Measurements from ENCODE around the gene EIF3B.

DNA sequence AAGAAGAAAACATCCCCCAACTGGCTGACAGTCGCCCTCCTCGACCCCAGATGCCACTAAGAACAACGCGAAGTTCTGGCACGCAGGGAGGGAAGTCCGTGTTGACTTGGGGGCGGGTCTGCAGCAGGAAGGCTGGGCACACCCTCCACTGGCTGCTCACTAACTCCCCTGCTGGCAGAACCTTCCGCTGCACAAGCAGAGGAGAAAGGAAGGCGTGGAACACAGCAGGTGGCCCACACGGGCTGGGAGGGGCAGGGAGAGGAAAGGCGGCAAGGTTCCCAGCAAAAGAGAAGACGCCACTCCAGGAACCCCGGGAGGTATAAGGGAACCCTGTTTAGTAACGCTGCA, 205.2 kb downstream of the ELFN1 start:
- PRO-cap, result no peak

DNA sequence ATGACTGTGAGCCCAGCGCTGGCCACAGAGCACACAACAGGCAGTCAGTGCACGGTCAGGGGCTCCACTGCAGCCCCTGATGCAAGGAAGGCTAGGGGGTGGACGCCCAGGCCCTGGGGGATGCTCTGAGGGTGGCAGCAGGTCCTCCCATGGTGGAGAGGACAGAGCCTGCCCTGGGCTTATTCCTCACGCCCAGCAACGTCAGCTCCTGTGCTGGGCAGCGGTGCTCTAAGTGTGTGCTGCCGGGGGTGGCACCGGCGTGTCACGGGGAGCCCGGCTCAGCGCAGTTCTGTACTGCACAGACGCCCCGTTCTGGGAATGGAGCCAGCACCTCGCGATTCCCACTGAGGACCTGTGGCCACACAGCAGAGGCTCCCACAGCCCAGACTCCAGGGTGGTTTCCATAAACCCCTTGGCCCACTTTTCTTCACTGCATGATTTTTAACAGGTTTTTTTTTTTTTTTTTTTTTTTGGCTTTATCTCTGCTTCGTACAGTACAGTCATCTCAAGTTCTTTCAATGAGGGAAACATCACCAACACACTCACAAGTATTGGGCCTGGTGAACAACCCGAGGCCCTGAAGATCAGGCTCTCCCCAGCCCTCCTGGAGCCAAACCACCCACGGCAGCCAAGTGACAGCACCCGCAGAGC, 223.0 kb downstream of the MAD1L1 start:
- PRO-cap, result bidirectional peak, plus-strand start at position 235 of the sequence, minus-strand start at position 181 of the sequence

DNA sequence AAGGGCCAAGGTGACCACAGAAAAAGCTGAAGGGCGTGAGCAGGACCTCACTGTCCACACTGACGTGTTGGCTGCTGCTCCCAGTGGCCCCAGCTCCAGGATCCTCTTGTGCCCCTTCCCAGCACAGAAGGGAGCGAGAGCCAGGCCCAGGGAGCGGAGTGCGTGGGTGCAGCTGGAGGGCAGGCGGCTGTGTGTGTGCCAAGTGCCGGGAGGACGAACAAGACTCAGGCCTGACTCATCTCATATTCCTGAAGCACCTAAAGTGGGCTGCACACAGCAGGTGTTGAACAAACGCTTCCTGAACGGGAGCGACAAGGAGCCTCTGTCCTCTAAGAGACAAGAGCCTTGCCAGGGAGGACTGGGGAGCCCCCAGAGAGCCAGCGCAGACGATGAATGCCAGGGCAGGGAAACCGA, 116.7 kb downstream of the MAD1L1 start:
- PRO-cap, result no peak

GRCh38 chr7:2225399-2225969, 7.3 kb downstream of the MAD1L1 start:
- PRO-cap, result no peak

- PRO-cap, result no peak
Measured at GRCh38 chr7:2234755-2235474, 2.2 kb upstream of the MAD1L1 start.

GRCh38 chr7:2307632-2308362, 6.4 kb downstream of the SNX8 start:
- PRO-cap, result no peak

DNA sequence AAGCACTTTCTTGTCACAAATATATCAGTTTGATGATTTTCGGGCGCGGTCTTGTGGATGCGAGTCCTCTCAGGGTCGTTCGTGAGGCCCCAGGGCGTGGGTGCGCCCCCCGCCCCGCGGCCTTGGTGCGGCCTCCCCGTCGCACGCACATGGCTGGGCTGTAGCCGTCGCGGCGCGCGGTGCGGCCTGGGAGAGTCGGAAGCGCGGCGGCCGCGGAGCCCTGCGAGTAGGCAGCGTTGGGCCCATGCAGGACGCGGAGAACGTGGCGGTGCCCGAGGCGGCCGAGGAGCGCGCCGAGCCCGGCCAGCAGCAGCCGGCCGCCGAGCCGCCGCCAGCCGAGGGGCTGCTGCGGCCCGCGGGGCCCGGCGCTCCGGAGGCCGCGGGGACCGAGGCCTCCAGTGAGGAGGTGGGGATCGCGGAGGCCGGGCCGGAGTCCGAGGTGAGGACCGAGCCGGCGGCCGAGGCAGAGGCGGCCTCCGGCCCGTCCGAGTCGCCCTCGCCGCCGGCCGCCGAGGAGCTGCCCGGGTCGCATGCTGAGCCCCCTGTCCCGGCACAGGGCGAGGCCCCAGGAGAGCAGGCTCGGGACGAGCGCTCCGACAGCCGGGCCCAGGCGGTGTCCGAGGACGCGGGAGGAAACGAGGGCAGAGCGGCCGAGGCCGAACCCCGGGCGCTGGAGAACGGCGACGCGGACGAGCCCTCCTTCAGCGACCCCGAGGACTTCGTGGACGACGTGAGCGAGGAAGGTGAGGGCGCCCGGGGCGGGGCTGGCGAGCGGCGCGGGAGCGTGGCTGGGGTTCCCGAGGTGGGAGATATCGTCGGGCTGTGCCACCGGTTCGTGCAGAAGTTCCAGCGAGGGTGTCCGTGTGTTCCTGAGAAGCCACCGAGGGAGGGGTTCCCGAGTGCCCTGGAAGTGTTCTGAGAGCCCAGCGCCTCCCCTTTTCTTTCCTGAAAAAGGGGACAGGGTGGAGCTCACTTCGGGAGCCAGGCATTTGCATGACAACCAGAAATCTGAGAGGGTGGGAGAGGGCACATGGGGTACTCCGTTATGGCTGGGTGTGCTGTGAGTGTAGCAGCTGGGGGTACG, at the start of gene EIF3B:
Gene EIF3B (plus strand): TSS at position 150 of the 1,084 bp plus-strand sequence.
- PRO-cap, result bidirectional peak, plus-strand start at position 192 of the sequence, minus-strand start outside the sequence

- PRO-cap, result no peak
Measured at GRCh38 chr7:2519186-2519419, 471 bp upstream of the LFNG start.

DNA sequence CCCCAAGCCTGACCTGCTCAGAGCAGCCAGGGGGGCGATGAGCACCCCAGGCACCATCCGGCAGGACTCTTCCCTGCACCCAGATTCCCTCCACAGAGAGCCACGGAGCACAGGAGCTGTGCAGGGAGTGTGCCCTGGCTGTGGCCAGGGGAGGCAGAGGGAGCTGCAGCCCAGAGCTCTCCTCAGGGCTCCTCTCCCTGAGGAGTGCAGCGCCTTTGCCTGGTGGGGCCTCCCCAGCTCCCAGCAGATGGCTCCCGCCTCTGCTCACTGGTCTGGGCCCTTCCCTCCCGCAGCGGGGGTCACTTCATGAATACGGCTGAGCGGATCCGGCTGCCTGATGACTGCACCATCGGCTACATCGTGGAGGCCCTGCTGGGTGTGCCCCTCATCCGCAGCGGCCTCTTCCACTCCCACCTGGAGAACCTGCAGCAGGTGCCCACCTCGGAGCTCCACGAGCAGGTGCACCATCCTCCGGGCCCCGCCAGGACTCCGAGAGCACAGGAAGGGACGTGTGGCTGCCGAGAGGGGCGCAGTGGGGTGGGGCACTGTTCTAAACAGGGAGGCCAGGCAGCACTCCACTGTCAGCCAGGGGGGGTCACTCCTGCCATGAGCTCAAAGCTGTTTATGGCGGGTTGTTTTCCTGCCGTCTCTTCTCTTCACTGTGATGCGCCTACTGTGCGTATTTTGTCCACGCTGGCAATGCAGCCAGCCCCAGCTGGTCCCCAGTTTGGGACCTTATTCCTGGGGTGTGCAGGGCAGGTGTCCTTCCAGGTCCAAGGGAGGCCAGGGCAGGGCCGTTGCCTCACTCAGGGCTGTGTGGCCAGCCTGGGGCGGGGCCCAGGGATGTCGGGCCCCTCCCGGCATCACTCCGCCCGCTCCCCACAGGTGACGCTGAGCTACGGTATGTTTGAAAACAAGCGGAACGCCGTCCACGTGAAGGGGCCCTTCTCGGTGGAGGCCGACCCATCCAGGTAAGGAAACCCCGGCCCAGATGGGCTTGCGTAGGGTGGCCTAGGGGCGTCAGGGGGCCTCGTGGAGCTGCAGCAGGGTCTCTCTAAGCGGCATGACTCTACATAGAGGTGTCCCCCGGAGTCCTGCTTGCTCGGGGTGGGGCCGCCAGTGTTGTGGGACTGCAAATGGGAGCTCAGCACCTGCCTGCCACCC, 6.8 kb downstream of the LFNG start:
- PRO-cap, result no peak

DNA sequence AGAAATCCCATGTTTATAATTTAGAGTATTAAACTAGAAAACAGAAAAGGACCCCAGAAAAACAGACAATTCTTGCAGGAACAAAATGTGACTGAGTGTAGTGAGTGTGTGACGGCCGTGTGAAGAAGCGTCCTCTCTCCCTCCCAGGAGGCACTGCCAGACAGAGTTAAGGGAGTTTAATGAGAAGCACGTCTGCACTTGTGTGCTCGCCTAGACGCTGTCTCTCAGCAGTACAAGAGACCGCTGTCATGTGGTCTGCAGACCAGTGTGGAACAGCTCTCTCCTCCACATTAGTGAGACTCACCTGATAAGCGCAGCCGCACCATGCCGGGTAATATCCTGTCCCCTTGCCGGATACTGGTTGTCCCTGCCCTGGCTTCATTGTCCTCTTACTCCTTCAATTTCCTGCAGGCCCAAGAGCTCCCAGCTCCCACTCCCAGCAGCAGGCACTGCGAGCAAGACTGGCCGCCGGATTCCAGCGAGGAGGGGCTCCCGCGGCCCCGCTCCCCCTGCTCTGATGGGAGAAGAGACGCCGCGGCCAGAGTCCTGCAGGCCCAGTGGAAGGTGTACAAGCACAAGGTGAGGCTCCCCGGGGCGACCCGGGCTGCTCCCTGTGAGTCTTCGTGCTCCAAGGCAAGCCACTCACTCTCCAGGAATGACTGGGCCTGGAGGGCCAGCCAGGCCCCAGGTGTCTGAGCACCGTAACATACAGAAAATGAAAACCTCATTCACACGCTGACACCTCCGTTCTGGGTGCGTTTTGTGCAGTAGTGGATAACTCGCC, 33.5 kb upstream of the TTYH3 start:
- PRO-cap, result no peak

DNA sequence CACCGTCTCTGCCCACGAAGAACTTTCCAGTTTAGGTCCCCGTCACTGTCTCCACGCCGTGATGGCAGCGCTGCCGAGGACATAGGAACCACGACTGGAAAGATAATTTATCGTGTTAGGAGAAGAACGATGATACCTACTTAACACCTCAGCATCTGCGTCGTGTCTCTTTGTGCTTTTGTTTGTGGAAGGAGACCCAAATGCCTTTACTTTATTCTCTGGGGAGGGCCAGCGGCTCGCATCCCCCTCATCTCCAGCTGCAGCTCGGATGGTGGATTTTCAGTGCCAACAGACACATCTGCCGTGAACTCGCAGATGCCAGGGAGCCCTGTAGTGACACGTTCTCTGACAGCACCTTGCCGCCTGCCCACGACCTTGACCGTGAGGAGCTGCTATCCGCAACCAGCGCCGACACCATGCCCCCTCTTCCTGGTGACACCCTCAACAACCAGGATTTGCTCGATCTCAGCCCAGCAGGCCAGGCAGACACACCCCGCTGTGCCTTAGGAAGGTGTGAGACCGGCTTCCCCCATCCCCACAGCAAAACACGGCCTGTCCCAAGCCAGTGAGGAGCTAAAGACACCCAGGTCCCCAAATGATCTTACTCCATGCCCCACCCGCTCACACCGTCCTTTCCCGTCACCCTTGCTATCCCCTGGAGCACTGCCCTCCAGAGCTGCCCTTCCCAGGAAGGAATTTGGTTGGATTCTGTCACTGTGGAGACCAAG, 21.5 kb upstream of the TTYH3 start:
- PRO-cap, result no peak

- PRO-cap, result no peak
Measured at GRCh38 chr7:2653919-2654309, 22.1 kb downstream of the TTYH3 start.

GRCh38 chr7:2658863-2659296, 27.1 kb downstream of the TTYH3 start:
- PRO-cap, result no peak

- PRO-cap, result no peak
Measured at GRCh38 chr7:2662430-2662602, 25.7 kb upstream of the AMZ1 start.

- PRO-cap, result no peak
Measured at GRCh38 chr7:2670757-2671381, 17.1 kb upstream of the AMZ1 start.

GRCh38 chr7:2698711-2699534, 10.9 kb downstream of the AMZ1 start:
- PRO-cap, result no peak

GRCh38 chr7:2720685-2721453, 32.9 kb downstream of the AMZ1 start:
- PRO-cap, result no peak

DNA sequence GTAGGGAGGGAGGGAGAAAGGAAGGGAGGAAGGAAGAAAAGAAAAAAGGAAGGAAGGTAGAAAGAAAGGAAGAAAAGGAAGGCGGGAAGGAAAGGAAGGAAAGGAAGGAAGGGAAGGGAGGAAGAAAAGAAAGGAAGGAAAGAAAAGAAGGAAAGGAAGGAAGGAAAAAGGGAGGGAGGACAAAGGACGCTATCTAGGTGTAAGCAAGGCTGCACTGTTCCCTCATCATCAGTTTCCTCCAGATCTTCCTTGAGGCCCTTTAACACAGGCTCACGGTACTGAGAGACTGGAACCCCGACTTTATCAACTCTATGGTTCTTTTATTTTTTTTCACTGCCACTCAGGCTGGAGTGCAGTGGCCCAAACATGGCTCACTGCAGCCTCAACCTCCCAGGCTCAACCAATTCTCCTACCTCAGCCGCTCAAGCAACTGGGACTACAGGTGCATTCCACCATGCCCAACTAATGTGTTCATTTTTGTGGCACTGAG, 2.1 kb downstream of the GNA12 start:
- PRO-cap, result no peak

DNA sequence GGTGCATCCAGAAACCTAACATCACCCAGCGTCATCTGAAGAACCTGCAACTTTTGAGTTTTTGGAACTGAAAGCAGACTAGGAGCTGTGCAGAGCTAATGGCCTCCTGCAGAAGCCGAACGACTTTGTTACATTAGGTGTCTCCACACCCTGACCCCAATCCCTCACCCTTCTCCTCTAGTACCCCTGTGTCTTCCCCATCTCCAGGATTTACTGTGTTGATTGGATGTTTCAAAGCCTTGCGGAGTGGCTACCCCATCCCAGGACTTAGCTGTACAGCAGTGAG, 60.5 kb upstream of the CARD11 start:
- PRO-cap, result no peak

DNA sequence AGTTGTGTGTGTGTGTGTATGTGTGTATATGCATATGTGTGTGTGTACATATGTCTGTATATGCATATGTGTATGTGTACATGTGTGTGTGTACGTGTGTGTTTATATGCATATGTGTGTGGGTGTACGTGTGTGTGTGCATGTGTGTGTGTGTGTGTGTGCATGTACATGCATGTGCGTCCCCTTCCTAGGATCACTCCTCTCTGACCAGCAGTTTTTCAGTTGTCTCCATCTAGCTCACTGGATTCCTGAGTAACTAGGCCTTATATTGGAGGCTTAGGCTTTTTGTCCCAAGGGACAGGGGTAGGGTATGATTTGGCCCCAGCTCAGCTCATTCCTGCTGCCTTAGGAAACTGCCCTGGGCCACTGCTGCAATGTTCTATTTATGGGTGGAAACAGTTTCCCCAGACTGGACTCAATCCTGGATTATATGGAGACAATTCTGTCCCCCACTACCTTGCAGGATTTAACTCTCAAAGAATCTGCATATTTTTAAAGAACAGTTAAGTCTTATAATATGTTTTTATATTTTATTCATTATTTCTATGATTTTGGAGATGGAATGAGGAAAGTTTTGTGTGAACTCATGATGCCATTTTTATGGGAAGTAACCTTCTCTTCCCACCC, 68.8 kb upstream of the SDK1 start:
- PRO-cap, result no peak

All from left cardiac atrium (tissue), 1 donor.